GM23248 (cell line): Measurements from ENCODE around the gene PABPC5.

DNA sequence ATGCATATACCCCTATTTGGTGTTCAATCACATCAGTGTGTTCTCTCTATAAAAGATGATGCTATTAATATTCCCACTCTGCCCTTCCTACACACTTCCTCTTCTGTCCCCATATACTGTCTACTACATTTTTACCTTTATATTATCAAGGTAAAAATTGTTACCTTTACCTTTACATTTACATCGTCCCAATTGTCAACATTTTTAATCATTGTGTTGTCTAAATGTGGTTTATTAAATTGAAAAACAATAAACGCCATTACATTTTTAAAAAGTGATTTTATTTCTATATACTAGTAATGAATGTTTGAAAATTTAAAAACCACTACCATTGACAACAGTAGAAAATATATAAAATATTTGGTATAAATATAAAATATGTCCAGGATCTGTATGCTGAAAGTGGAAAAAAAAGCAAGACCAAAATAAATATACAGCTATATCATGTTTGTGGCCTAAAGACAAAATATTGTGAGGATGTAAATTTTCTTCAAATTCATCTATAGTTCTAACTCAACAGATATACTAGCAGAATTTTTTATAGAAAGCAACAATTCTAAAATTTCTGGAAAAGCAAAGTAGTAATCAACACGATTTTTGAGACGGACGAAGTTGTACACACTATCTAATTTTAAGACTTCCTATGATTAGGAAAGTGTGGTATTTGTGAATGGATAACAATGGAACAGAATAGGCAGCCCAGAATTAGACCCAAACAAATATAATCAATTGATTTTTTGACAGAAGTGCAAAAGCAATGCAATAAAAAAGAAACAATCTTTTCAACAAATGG is 94.1 kb upstream of the ZCCHC13 start:
- RAMPAGE, long total RNA = no peak

GRCh38 chrX:74237991-74238576 is 65.9 kb upstream of the ZCCHC13 start:
- RAMPAGE, long total RNA = no peak

DNA sequence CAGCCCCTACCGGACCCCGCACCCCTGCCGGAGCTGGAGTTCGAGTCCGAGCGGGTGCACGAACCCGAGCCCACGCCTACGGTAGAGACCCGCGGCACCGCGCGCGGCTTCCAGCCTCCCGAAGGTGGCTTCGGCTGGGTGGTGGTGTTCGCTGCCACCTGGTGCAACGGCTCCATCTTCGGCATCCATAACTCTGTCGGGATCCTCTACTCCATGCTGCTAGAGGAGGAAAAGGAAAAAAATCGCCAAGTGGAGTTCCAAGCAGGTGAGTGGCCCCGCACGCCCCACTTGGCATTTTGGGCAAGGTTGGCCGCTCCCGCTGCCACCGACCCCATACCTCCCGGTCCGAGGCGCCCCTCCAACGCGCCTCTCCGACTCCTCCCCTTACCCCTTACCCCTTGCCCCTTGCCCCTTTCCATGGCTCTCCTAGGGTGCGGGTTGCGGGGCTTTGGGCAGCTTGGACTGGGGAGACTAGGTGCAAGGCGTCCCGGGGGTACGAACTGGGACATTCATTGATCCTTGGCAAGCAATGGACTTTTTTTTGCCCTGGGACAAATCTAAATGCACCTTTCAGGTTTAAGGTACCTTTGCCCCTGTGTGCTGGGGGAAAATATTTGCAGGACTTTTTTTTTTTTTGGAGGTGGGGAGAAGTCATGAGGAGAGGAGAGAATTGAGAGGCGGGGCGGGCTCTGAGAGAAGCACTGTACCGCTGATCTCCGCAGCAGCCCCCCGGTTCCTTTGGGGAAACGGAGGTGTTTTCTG is 691 bp downstream of the SLC16A2 start:
- RAMPAGE, long total RNA = no peak

GRCh38 chrX:74423046-74423640 is 1.9 kb downstream of the SLC16A2 start:
- RAMPAGE, long total RNA = no peak

GRCh38 chrX:76725655-76726178 is 298.2 kb downstream of the MAGEE1 start:
- RAMPAGE, long total RNA = no peak

DNA sequence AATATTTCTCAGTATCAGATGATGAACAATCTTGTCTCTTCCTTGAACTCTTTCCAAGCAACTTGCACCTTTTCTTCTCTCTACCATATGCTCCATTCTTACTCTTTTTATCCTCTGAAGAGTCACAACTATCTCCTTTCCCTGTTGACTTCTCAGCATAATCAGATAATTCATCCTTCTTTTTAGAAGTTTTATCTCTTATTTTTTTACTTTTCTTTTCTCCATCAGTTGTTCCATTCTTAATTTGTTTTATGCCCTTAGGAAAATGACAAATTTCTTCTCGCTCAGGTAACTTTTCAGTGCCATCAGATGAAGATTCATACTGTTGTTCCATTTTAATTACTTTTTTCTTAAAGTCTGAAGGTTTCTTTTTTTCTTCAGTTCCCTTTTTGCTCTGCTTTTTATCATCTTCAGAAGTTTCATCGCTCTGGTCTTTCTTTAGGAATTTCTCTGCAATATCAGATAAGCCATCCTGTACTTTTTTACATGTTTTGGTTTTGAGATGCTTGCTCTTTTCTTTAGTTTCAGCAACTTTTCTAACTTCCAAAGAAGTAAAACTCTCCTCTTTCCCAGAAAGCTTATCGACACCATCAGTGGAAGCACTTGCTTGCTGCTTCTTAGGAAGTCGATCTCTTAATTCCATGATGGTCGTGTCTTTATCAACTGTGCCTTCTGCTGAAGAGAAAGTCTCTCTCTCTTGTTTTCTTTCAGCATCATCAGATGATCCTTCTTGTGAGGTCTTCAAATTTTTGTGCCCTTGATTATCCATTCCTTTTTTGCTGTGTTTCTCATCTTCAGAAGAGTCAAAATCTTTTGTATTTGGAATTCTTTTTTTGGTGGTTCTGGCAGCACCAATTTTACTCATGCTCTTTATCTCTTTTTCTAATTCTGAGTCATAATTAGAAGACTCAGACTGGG is 103.8 kb downstream of the ATRX start:
- RAMPAGE, long total RNA = no peak

DNA sequence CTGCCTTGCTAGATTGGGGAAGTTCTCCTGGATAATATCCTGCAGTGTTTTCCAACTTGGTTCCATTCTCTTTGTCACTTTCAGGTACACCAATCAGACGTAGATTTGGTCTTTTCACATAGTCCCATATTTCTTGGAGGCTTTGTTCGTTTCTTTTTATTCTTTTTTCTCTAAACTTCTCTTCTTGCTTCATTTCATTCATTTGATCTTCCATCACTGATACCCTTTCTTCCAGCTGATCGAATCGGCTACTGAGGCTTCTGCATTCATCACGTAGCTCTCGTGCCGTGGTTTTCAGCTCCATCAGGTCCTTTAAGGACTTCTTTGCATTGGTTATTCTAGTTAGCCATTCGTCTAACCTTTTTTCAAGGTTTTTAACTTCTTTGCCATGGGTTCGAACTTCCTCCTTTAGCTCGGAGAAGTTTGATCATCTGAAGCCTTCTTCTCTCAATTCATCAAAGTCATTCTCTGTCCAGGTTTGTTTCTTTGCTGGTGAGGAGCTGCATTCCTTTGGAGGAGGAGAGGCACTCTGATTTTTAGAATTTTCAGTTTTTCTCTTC is 49.2 kb downstream of the MAGT1 start:
- RAMPAGE, long total RNA = no peak

DNA sequence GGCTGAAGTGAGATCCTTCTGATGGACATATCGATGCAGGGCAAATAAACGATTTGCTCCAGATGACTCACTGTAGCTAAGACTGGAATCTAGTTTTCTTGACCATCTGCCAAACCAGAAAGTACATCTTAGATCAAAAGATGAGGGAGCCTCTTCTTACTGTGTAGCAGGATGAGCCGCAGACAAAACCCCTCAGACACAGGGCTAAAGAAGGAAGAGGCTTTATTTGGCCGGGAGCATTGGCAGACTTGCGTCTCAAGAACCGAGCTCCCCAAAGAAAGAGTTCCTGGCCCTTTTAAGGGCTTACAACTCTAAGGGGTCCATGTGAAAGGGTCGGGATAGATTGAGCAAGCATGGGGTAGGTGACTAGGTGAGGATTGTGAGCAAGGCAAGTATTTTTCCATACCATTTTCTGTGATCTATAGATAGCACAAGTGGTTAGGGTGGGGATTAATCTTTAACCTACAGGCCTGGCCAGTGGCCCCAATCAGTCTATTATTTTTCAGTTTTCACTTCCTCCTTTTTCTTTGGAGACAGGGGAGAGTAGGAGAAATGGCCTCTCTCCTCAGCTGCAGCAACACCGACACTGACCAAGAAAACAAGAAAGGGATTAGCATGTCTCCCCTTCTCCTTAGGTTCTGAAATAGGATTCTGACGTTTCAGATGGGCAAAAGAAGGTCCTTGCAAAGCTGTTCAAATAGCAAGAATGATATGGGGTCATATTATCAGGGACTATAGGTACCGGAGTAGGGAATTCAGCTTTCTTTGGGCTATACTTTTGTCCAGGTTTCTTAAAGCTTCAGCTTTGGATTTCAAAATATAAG is 34.9 kb upstream of the PGK1 start:
- RAMPAGE, long total RNA = no peak

DNA sequence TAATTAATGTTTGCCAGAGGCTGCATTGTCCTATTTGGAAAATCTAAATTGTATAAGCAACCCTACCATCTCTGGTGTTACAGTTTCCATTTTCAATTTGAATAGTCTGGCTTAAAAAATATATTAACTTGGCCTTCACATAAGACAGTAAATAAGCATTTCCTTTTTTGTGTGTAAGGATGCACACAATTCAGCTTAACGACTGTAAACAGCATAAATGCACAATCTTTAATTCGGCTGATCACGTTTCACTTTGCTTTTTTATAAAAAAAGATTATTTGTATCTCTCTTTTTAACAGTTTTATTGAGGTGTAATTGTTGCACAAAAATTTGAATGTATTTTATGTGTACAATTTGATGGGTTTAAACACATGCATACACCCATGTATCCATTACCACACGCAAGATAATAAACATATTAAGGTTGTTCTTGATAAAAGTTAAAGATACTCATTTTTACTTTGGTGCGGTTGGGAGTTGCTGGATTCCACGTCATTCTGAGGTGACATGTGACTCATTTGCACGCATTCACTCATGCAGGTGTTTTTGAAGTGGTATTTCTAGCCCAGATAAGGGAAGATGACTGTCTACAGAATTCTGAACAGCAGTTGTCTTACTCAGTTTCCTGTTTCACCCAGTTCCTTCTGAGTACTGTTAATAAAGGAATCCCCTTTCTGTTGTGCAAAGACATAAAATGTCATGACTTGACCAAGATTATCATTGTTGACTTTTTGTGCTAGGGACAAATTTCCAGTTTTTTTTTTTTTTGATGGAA is 142.1 kb downstream of the RTL3 start:
- RAMPAGE, long total RNA = no peak

DNA sequence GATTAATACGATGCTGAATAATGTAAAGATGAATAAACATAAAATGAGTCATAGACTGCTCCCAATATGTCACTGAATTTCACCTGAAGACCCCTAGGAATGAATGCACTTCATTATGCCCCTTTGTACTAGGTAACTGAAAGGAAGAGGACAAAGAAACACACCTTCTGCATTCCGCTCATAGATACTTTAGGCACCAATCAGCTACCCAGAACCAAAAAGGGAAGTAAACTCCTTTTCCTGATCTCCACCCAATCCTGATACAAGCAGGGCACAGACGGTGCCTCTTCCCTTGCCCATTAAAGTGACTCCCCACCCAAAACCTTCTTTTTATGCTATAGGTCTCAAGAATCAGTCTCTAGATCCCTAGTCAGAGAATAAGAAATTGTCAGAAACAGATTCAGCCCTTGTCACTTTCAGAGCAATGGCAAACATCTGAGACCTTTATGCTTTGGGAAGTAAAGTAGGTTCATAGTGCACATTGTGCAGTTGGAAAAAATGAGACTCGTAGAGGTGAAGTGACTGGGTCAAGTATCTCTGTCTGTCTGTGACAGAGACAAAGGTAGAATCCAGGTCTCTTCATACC is 2.3 kb downstream of the GPR174 start:
- RAMPAGE, long total RNA = no peak

- RAMPAGE, long total RNA = no peak
These were observed 61.8 kb upstream of the TBX22 start for GRCh38 chrX:79952781-79953193.

DNA sequence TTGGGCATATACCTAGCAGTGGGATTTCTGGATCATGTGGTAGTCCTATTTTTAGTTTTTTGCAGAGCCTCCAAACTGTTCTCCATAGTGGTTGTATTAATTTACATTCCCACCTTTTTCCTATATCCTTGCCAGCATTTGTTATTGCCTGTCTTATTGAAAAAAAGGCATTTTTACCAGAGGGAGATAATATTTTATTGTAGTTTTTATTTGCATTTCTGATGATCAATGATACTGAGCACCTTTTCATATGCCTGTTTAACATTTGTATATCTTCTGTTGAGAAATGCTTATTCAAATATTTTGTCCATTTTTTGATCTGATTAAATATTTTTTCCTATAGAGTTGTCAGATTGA is 178.4 kb downstream of the BRWD3 start:
- RAMPAGE, long total RNA = no peak

DNA sequence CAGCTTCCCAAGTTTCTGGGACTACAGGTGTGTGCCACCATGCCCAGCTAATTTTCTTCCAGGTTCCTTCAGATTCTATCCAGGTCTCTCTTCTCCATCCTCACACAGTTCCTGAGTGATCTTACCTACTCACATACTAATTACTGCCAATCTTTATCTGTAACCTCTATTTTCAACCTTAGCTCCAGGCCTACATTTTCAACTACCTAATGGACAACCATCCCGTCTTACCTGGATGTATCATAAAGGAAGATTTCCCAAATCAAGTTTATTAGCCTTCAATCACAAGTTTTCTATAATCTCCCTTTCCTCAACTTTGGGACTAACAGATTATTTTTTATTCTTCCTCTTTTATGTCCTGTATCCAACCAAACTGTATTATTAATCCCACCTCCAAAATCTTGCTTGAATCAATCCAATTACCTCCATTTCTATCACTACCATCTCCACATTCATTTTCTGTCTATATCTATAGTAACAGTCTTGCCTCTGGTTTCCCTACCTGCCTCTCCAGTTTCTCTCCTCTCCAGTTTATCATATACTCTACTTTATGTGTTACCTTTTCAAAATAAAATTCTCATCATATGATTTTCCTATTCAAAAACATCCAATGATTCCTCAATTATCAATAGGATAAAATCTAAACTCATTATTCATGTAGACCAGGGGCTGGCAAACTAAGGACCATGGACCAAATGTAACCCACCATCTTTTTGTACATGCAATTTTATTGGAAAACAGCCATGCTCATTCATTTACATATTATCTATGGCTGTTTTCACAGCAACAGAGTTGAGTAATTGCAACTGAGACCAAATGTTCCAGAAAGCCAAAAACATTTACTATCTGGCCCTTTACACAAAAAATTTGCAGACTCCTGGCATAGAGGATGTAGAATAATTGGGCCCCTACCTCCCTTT is 35.0 kb downstream of the BRWD3 start:
- RAMPAGE, long total RNA = no peak

DNA sequence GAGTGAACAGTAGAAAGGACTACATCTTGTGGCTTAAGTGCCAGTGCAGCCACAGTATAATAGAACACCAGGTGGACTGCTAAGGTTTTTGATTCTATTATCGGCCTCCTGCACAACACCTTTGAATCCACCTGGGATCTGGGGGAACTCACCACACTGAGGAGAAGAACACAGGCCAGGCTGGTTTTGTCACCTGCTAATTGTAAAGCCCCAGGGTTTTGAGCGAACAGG is 36.4 kb downstream of the SH3BGRL start:
- RAMPAGE, long total RNA = no peak

DNA sequence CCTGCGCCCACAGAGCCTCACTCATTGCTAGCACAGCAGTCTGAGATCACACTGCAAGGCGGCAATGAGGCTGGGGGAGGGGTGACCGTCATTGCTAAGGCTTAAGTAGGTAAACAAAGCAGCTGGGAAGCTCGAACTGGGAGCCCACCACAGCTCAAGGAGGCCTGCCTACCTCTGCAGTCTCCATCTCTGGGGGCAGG is 738.6 kb downstream of the SH3BGRL start:
- RAMPAGE, long total RNA = no peak

- RAMPAGE, long total RNA = no peak
These were observed 69.8 kb upstream of the APOOL start for GRCh38 chrX:84933885-84934288.

GRCh38 chrX:88944006-88944291 is 196.9 kb downstream of the CPXCR1 start:
- RAMPAGE, long total RNA = no peak

- RAMPAGE, long total RNA = no peak
These were observed at the start of gene PABPC5 for GRCh38 chrX:91434330-91435280. PABPC5 (plus strand) TSS chrX:91434839.

- RAMPAGE, long total RNA = no peak
These were observed 506.0 kb downstream of the NAP1L3 start for GRCh38 chrX:93167394-93167702.

GRCh38 chrX:94205067-94205353 is 531.0 kb downstream of the FAM133A start:
- RAMPAGE, long total RNA = no peak